HT-29 (cell line): Measurements from ENCODE around the gene GFI1B.

GRCh38 chr9:132315198-132316301 lies 39.2 kb downstream of the SETX start:
- RAMPAGE, long total RNA, result no peak

GRCh38 chr9:132670788-132671014 lies 437 bp downstream of the GTF3C4 start:
- RAMPAGE, long total RNA, result no peak

- RAMPAGE, long total RNA, result no peak
Observed at GRCh38 chr9:132716796-132717158, 46.5 kb downstream of the GTF3C4 start.

DNA sequence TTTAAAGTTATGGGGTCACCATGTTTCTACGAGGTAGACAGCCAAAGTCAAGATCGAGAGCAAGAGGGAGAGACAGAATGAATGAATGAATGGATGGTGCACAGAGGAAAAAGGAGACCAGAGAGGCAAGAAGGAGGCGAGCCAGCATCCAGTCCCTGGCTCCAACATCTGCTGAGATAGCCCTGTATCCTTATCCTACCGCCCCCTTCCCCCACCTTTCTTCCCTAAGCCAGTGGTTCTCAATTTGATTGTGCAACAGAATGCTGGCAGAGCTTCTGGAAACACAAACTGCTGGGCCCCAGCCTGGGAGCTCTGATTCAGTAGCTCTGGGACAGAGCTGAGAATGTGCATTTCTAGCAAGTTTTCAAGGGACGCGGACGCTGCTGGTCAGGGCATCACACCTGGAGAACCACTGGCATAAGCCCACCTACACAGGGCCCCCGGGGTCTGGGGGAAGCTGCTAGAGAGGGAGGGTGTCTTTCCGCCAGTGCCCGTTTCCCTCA lies 21.1 kb downstream of the AK8 start:
- RAMPAGE, long total RNA, result no peak

GRCh38 chr9:132942059-132942305 lies 2.4 kb downstream of the TSC1 start:
- RAMPAGE, long total RNA, result no peak

- RAMPAGE, long total RNA, result no peak
Observed at GRCh38 chr9:132978425-132978888, at the start of gene GFI1B. Gene GFI1B, plus strand, starts transcription at chr9:132978694.

GRCh38 chr9:133022997-133023842 lies 7.6 kb upstream of the GTF3C5 start:
- RAMPAGE, long total RNA, result no peak

GRCh38 chr9:133031596-133032136 lies 869 bp downstream of the GTF3C5 start:
- RAMPAGE, long total RNA, result no peak

DNA sequence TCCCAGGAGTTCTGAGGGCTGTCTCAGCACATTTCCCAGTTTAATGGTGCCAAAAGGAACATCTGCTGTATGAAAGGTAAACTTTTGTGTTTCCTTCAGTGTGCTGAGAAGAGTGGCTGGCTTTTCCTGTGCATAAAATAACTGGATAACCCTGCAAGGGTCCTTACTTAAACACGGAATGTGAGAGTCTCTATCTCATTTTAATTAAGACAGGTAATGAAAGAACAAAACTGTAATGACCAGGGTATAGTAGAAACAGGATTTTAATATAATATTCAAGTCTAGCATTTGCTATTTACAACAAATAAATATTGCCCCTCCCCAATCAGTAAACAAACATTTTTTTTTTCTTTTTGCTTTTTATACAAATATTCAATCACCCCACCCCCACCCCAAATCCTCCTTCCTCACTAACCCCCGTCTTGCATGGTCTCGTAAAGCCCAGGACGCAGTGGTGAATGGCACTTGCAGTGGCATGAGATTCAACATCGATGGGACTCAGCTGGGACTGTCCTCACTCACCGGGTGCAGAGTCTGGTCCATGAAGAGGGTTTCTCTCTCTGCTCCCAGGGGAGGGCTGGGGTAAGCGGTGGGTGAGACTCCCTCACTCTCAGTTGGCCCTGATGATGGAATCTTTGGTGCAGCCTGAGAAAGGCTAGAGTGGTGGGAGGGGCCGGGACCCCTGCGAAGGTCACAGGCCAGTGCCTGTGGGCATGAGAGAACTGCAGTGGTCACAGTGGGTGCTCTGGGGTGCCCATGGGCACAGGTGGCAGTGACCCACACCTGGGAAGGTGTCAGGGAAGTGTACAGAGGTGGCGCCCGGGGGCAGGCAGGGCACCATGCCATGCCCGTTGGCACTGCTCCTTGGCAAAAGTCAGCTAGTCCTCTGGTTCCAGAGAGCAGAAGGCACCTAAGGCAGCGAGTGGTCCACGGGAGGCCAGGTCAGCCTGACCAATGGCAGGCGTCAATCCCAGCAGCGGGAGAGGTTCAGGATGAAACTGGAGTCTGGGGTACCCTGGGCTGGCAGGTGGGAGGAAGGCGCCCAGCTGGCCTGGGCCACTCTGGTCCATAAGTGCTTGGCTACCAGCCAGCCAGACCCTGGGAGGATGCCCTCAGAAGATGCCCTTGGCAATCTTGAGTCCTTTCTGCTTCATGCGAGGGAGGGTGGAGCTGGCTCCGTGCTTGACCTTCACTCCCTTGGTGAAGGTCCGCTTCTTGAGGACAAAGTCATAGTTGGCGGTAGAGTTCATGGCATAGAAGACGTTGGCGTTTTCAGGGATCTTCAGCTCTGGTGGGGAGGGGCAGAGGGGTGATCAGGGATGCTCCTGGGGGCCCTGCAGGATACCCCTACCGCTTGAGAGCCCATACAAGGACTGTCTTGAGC lies 23.1 kb downstream of the RALGDS start:
- RAMPAGE, long total RNA, result no peak

DNA sequence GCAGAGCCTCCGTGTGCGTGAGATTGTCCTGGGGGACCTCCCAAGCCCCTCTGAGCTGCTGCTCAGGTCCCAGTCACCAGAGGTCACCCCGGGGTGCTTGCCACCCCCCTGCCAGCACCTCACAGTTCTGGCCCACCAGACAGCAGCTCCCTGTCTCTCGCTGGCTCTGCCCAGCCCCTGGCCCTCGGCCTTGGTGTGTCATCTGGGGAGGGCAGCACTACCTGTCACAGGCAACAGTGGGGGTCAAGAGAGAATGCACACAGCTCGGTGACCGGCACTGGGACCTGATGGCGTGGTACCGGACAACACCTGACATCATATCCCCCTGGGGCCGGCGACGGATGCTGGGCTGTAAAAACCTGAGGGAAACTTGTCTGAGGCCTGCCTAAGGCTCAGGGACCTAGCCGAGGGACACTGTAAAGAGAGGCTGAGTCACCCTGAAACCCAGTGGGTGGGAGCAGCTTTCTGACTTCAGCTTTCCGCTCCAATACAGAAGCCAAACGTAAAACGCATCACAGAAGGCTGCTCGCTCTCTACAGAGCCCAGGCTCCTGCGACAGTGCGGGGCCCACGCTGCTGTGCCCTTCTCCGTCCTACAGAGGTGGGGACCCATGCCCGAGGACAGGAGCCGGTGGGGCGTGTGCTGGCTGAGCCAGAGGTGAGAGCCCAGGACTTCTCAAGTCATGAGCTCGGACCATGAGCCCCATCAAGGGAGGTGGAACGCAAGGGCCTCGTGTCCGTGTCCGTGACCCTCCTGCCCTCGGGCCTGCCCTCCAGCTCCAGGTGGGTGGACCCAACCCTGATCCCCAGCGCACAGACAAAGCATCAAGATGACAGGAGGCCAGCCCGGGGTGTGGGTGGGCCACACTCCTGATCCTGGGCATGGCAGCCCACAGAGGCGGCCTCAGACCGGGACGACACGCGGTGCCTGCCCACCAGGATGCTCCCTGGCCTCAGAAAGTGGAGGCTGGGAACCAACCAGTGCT lies 5.3 kb downstream of the RALGDS start:
- RAMPAGE, long total RNA, result no peak

DNA sequence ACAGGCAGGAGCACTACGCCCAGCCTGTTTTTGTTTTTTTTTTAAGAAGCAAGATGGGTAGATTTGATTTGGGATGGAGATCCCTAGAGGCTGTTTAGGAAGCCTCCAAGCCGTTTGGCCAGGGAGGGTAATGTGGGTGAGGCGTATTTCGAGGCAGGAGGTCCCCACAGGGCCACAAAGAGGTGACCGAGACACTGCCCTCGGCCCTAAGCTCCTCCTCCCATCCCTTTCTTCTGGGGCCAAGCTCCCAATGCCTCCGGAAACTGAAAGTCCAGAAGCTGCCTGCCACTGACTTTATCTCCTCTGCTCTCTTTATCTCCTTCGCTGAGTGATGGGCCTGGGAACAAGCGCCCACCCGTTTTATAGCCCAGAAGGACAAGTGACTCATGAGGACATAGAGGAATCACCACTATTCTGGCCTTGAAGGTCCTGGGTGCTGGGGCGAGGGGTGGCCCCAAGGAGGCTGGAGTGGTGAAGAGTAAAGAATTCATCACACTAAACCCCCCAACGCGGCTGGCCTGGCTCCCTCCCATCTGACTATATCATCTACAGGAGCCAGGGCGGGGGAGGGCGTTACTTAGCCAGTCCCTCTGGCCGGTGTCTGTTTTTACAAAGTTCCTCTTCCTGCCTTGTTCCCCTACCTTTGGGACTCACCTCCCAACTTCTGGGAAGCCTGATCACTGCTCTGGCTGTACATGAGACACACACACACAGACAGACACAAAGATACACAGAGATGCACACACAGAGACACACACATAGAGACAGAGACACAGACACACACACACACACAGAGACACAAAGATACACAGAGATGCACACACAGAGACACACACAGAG lies 2.2 kb upstream of the RALGDS start:
- RAMPAGE, long total RNA, result no peak

- RAMPAGE, long total RNA, result no peak
Observed at GRCh38 chr9:133140195-133140470, 19.1 kb upstream of the RALGDS start.

GRCh38 chr9:133143198-133143764 lies 20.4 kb downstream of the GBGT1 start:
- RAMPAGE, long total RNA, result no peak

DNA sequence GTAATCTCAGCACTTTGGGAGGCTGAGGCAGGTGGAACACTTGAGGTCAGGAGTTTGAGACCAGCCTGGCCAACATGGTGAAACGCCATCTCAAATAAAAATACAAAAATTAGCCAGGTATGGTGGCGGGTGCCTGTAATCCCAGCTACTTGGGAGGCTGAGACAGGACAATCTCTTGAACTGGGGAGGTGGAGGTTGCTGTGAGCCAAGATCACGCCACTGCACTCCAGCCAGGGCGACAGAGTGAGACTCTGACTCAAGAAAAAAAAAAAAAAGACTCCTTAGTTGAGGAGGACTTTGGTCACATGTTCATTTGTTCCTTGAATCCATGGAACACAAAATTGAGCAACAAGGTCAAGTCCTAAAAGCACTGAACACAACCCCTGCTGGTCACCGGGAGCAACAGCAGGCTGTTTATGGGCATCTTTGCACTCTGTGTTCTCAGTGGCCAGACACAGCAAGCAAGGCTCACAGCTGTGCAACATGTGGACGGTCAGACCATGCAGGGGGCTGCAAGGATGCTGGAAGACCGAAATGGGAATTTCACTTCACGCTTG lies 2.9 kb downstream of the GBGT1 start:
- RAMPAGE, long total RNA, result no peak

DNA sequence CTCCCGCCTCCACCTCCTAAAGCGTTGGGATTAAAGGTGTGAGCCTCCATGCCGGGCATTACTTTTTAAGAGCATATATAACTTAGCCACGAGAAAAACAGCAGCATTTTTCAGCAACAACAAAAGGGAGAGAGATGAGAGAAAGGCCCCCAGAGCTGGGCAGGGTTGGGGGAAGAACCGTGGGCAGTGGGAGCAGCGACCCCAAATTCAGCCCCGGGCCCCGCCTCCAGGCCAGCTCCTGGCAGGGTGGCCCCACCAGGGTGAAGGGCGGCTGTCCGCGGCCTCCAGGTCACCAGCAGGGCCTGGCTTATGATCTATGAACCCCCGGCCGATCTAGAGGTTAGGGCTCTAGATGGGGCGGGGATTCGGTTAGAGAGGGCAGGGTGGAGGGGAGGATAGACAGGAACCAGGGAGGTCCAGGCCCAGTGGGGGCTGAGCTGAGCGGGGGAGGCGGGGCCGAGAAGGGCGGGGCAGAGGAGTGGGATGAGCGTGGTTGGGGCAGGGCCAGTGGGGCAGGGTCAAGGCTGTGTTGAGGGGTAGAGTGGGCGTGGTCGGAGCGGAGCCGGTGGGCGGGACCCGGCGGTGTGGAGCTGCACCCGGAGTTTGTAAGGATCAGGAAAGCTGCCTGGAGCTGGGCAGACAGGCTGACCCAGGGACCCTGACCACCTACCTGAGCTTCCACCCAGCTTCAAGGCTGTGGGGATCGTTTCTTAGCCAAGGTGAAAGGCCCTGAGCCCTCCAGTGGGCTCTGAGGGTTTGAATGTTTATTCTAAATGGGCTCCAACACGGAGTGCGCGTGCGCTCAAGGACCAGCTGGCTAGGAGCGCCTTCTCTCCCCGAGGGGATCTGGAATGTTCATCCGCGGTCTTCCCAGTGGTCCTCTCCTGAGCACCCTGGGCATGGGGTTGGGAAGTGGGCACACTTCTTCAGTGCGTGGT lies 29.3 kb upstream of the OBP2B start:
- RAMPAGE, long total RNA, result no peak

DNA sequence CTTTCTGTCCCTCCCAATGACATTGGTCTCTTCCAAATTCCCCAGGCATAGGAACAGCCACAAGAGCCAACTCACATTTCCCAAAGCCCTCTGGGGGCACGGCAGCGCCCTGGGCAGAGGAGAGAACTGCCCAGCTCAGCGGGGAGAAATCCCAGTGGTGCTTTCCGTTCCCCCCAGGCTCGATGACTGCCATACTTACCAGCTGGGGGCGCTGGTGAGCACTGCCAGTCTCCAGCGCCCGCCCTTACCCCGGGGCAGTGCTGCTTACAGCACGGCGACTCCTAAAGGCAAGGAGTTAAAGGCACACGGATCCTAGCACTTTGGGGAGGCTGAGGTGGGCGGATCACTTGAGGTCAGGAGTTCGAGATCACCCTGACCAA lies 30.0 kb upstream of the OBP2B start:
- RAMPAGE, long total RNA, result no peak

GRCh38 chr9:133254569-133255730 lies 45.9 kb upstream of the OBP2B start:
- RAMPAGE, long total RNA, result no peak

- RAMPAGE, long total RNA, result no peak
Observed at GRCh38 chr9:133350688-133351492, 2.9 kb downstream of the RPL7A start.

- RAMPAGE, long total RNA, result no peak
Observed at GRCh38 chr9:133357127-133357503, 765 bp downstream of the SURF2 start.

DNA sequence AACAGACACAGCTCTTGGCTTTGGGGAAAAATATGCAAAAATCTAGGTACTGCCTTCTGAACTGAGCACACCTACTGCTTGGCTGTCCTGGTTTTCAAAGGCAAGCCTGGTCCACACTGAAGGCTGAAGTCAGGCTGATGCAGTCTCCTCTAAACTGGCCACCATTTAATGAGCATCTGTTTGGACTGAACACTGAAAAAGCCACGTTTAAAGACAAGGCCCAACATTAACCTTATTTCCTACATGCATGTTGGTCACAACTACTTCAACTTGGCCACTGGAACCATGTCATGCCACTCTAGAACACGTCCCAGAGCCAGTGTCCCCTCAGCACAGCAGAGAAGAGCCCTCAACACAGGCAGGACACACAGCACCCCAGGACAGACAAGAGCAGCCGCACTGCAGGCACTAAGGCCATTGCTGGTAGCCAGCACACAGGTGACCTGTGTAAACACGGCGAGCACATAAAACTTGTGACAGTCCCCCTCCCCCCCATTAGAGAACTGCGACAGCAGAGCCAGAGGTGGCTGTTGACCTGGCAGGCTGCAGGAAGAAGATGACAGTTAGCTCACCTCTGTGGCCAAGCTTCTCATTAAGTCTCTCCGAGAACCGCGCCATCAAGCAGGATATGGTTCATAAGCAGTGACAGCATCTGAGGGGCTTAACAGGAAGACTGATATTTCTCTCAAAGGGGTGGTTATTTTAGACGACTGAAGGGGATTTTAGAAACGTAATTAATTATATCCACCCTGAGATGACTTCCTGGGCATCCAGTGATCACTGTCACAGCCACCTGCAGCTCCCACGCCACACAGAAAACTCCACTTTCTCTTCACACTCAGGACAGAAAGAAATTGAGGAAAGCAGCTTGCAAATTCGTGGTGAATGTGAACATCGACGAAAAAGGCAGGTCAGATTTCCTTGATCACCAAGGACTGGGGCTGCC lies 5.3 kb downstream of the SURF4 start:
- RAMPAGE, long total RNA, result no peak